Bronchial epithelial cell (primary cell): ENCODE results near the genes GHRHR and ITPRID1.

DNA sequence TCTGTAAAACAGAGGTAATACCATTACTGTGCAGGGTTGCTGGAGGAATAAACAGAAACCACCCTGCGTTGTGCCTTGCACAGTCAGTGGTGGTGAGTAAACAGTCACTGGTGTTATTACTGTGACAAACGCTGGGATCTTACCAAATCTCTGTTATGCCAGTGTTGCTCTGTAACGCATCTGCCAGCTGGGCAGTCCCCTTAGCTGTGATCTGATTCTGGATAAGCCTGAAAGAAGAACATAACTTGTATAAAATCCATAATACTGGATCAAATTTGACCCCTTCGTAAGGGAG, 49.4 kb downstream of the NOD1 start:
- RRBS, 2 experiments: no CpG with 5 or more reads among the region's 4 CpGs

DNA sequence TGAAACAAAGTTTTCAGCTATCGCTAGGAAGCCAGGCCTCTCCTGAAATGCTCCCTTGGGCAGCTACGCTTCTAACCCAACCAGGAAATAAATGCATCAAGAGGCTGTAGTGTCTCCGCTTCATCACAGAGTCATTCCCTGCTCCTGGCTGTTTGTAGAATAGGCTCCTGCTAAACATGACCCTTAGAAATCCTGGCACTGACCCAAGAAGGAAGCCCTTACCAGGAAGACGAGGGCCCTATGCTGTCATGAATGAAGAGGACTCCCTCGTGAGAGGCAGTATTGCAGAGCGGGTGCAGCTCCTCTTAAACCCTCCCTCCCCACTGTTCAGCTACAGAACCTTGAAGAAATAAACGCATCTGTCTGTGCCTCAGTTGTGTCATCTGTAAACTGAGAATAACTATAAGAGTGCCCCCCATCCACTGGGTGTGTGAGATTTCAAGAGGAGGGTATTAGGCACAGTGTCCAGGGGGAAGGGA, 48.2 kb downstream of the NOD1 start:
- RRBS, 2 experiments: no CpG with 5 or more reads among the region's 7 CpGs

DNA sequence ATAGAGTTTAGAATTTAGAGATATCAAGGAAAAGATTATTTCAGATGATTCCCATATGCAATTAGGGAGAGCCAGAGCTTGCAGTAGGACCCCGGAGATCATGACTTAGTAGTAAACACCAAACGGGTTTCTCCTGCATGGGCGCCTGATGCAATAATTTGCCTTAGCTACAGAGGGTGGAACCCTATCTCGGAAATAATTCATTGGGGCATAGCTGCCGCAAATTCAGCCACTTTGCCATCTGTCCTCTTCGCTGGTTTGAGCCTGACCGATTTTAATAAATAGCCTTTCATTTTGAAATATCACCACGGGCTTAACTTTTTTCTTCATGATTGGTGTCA, 1.3 kb downstream of the GARS1 start:
- RRBS, 2 experiments: no CpG with 5 or more reads among the region's 8 CpGs

DNA sequence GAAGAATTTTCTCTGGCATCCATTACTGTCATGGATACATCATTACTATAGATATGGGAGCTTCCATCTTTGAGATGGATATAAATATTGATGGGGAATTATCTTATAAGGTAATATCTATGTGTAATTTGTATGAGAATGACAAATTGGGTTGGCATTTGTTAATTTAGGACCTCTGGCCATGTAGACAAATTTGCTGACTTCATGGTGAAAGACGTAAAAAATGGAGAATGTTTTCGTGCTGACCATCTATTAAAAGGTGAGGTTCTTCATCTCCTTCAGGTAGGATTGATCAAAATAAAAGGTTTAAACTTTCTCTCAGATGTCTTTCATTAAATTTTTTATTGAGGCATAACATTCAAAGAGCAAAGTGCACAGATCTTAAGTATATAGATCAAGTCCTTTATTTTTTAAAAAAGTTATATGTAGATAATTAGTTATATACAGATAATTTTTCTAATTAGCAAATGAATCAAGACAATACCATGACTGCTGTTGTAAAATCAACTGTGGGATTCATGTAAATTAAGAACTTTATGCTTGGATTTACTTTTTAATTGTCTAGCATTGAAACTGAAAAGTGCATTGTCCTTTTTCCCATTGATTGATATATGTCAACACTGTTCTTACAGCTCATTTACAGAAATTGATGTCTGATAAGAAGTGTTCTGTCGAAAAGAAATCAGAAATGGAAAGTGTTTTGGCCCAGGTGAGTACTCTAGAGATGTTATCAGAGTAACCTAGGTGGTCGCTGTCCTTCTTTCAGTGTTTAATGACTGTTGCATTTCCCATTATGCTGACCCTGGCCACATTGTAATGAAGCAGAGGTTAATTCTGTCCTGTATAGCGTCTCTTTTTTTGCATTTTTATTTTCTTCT, 8.4 kb downstream of the GARS1 start:
- RRBS, 2 experiments: no CpG with 5 or more reads among the region's 5 CpGs

GRCh38 chr7:30726545-30727975, 24.9 kb upstream of the INMT start:
- RRBS, 2 experiments: no CpG with 5 or more reads among the region's 12 CpGs

DNA sequence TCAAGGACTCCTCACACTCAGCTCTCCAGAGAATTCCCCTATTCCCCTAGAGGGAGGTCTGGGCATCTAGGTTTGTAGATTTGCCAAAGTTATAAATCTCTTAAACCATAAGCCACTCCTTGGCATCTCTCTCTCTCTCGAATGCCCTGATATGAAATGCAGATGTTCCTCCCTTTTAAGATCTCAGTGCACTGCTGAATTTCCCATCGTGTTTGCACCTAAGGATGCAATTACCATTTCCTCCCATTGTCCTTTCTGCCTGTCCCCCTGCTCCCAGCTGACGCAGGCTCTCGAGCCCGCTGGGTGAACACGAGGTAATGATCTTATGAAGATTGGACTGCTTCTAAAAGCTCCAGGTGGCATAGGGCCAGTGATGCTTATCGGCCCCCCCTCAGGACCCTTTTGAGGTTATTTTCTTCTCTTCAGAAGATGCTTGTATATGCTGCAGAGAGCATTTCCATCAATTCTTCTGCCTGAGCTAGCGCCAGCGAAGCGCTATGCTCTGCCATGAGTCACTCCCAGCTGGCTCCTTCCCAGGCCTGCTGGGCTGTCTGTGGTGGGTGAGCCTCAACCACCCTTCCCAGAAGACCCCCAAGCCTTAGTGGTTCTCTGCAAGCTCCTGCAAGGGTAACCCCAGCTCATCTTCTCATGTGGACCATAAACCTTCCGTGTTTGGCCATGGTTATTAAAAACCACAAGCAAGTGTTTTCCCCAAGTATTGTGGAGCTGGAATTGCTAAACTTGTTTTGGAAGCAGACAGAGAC, 41.6 kb upstream of the AQP1 start:
- RRBS, 2 experiments: no CpG with 5 or more reads among the region's 11 CpGs

- RRBS, 2 experiments: no CpG with 5 or more reads among the region's 10 CpGs
These were observed 13.4 kb upstream of the AQP1 start for GRCh38 chr7:30898298-30898599.

DNA sequence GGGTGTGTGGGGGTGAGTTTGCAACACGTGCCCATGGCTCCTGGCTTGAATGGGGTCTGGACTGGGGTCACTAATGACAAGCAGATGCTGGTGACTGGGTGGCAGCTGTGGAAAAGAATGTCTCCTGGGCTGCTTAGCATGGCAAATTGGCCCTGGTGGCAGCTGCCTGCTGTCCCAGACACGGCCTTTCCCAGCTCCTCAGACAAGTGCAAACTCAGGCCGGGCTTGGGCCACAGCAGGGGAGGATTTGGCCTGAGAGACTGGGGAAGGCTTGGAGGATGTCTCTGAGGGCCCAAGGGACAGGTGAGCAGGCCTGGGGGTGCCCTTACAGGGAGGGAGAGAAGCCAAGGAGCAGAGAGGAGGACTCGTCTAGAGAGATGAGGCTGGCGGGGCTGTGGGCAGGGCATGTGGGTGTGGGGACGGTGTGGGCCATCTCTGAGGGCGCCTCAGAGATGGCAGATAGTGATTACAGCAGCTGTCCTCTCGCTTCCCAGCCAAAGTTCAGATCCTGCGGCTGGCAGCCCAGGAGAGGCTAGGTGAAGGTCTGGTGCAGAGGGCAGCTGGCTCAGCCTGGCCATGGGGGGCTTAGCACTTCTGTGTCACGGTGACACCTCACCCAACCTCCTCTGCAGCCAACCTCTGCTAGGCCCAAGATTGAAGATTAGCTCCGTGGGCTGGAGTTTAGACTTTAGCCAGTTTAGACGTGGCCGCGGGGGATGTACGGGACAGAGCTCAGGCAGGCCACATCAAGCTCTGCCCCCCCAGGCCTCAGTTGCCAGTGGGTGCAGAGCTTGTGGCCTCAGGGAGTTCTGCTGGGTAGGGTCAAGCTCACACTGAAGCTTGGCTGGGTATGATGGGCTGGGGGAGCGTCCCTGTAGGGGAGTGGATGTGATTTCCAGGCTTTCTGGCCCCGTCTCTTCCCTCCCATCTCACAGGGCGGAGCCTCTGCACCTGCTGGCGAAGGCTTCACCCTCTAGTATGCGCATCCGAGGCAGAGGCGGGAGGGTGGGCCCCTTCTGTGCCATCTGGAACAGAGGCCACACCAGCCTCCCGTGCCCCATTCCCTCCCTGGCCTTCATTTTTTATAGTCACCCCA, 1.8 kb downstream of the AQP1 start:
- RRBS, 2 experiments: no CpG with 5 or more reads among the region's 23 CpGs

- RRBS, 2 experiments: no CpG with 5 or more reads among the region's 8 CpGs
These were observed 2.5 kb downstream of the AQP1 start for GRCh38 chr7:30914185-30914512.

DNA sequence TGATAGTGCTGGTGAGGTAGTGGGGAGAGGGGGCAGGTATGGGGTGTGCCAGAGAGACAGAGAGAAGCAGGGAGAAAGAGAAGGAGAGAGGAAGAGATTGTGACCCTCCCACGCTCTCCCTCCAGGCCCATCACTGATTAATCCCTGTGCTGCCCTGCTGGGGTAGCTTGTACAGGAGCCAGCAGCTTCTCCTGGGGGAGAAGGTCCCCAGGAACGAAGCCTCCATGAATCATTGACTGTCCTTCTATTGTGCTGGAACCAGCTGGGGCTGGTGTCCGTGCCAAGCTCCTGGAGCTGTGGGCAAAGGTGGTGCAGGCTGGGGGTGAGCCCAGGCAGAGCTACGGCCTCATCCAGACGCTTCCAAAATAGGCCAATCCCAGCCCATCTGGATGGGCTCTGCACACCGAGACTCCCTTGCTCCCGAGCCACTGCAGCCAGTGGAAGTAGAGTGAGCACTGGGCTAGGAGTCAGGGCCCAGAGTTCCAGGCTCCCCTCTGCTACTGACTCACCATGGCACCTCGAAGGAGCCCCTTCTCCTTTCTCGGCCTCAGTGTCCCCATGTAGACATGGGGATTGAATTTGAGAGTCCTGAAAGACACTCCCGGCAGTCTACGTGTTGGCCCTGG, 21.0 kb downstream of the AQP1 start:
- RRBS, 2 experiments: no CpG with 5 or more reads among the region's 11 CpGs

DNA sequence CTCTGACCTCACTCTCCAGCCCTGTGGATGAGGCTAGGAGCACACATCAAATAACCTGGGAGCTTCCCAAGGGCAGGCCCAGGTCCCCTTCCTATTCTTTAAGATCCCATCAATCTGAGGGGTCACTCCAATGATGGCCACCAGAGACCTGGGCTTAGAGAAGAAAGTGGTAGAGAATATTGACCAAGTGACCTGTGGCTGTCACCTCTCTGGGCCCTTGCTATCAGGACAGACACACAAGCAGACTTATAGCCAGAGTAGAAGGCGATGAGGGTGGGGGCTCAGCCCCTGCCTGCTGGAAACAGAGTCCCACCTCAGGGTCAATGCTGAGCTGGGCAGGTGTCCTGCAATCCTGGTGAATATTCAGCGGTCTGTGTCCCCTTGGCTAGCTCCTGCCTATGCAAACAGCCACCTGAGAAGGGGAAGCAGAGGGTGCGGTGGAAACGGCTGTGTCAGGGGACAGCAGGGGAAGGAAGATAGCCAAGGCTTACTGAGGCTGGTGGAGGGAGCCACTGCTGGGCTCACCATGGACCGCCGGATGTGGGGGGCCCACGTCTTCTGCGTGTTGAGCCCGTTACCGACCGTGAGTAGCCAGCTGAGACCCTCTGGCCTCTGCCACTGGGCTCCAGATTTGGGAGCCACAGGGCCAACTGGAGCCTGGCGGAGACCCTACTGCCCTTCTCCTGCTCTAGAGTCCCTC, at the start of gene GHRHR:
Gene GHRHR (plus strand): TSS at position 411 of the 700 bp plus-strand sequence.
- RRBS, 2 experiments: no CpG with 5 or more reads among the region's 12 CpGs

DNA sequence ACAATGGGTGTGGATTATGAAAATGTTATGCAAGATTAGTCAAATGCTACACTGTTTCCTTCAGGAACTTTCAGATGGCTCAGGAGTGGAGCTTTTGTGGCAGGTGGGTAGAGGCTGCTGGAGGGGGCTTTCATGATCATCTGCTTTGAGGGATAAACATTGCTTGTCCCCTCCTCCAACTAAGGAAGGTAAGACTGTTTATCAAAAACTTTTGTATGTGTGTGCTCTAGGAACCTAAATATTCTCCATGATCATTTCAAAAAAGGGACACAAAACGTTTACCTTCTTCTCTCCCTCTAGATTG, at the start of gene ITPRID1:
Gene ITPRID1 (plus strand): TSS at position 73 of the 304 bp plus-strand sequence.
- RRBS, 2 experiments: no CpG with 5 or more reads among the region's 1 CpG

DNA sequence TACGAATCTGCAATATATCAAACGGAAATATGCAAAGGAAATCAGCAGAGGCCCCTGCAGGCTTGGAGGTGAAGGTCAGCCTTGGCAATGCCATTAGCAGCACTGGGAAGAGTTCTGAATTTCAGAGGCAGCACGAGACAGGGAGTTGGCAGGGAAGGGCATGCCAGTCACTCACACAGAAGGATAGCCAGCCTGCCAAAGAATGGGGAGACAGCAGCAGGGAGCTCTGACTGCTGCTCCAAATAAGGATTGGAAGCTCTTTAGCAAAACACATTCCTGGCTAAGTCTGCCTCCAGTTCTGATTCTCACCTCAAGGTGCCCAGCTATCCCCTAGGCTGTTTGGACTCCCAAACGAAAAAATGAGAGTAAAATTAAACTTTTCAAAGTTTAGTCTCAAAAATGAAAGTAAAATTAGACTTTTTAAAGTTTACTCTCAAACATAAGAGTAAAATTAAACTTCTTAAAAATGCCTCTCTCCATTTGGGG, 188.0 kb downstream of the PDE1C start:
- RRBS, 2 experiments: no CpG with 5 or more reads among the region's 4 CpGs

DNA sequence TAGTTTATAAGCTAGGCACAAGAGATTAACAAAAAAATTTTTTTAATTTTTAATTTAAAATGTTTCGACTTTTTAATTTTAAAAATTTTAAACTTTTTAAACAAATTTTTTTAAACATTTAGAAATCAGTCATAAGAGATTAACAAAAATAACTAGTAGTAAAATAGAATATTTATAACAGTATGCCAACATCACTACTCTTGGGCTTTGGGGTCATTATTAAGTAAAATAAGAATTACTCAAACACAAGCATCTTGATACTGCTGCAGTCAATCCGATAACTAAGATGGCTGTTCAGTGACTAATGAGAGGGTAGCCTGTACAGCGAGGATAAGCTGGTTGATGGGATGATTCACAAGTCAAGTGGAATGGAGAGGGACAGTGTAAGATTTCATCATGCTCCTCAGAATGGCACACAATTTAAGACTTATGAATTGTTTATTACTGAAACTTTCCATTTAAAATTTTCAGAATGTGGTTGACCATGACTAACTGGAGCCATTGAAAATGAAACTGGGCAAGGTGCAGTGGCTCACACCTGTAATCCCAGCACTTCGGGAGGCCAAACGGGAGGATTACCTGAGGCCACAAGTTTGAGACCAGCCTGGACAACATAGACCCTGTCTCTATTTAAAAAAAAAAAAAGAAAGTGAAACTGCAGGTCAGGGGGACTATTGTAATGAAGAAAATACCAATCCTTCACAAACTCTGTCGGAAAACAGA, 11.0 kb downstream of the AVL9 start:
- RRBS, 2 experiments: no CpG with 5 or more reads among the region's 6 CpGs

DNA sequence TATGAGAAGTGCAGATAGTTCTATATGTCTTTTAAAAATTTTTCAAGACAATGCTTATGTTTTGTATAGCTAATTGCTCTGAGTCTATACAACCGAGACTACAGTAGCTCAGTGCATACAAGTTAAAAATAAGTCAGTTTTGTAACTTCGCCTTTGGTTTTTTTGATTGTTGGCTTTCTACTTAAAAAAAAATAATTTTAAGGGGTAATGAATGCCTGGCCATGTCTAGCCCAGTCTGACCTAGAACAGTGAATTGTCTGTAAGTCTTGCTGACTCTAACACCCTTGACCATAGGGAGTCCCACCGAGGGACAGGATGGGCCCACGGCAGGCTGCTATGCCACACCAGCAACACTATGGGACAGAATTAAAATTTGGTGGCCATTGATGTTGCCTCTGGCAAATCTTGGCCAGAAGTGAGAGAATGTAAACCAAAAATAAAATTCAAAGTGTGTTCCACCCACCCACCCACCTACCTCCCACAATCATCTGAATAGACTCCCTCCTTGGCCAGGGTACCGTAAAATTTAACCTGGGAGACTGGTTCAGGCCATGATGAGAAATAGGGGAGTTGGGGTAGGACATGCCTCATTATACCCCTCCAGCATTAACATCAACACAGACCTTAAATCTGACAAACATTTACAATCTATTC, 32.2 kb downstream of the AVL9 start:
- RRBS, 2 experiments: no CpG with 5 or more reads among the region's 5 CpGs

DNA sequence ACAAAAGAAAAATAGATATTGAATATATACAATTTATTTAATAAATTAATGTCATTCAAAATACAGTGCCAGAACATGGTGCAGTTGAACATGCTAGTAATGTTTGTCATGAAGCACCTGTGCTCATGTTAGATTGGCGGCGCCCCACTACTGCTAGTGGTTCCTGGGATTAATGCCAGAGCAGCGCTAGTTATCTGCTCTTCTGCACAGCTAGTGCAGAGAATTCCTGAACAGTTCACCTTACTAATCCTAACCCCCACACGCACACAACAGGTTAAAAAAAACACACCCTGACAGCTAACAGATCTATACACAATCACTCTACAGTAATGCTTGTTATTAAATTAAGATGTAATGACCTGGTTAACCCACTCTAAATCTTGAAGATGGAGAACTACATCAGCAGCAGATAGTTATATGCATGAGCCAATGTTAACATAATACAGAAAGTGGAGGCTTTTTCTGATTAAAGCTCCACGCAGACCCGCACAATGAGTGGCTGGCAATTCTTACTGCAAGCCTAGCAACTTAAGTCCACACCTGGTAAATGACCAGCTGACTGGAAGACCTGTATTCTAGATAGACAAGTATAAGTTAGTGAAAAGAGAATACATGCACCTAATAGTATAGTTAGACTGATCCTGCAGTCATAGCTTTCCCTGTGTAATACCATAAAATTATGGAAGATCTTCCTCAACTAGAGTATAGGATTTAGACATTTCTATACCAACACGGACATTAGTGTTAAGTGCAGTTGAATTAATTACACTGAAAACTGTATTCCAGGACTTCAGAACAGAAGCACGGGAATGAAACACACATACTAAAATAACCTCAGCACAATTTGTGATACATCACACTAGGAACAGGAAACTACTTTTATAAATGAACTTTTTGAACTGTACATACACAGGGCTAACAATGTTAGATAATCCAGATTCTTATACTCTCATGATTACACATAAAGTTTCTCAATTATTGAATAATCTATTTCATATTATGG, 23.1 kb downstream of the KBTBD2 start:
- RRBS, 2 experiments: no CpG with 5 or more reads among the region's 8 CpGs

DNA sequence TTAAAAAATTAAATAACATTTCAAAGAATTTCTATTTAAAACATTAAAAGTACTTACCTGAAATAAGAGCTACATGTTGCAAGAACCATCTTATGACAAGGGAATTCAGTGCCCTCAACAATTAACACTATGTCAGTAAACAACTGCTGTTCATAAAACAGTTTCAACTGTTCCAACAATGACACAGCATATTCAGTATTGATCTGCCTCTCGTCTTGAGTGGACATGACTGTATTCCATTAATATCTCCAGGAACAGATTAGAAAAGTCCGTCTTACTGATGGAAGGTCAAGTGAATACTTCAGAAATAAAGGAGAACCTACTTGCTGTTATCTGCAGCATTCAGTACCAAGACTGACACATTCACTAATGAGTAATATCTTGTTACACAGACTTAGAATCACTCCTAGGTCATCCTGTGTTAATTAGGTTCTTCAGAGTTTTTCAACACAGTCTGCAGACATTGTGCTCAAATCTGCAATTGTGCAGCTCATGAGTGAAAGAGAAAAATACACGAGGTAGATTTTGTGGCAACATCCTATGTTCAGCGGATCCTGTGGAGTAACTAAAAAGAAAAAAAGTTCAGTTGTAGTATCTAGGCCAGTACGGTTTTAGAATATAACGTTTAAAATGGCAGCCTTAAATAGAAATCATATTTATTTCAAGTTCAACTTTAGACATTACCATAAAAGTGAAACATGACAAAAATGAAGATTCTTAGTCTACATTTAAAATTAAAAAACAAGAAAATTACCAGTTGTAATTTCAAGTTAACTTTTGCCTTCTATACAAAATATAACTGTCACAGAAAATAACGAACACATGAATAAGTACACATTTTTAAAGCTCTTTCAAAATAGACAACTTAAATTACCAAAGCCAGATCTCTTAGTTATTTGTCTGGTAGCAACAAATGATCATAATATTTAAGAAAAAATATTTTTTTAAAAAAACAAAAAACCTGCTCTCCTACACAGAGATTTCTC, 11.9 kb downstream of the KBTBD2 start:
- RRBS, 2 experiments: no CpG with 5 or more reads among the region's 7 CpGs

GRCh38 chr7:33050494-33050776, 12.1 kb downstream of the NT5C3A start:
- RRBS, 2 experiments: no CpG with 5 or more reads among the region's 1 CpG

DNA sequence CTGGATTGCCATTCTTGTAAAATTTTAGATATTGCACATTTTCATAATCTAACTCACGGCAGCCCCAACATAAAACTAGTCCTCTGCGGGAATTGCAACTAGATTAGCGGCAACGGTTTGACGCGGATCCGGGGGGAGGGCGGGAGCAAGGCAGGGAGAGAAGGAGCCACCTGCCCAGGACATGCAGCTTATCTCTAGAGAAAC, 633 bp downstream of the NT5C3A start:
- RRBS, 2 experiments: no CpG with 5 or more reads among the region's 8 CpGs

DNA sequence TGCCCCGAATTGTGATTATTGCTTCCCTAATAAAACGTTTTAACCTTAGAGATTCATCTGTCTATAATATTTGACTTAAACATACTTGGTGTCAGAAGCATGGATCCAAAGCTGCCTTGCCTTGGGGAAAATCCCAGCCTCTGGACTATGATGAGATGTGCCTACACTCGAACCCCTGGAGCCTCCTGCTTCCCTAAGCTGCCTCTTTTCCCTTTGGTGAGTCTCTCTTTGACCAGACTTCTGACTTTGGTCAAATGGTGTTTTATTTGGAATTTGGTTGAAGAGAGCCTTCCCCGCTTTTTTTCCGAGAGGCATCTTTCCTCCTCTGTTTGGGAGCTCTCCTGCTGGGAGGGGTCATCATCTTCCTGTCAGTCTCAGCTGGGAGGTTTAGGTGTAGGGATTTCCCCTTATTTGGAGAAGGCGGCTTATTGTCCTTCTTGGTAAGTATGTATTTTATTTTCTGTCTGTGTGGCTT, 5.4 kb upstream of the RP9 start:
- RRBS, 2 experiments: no CpG with 5 or more reads among the region's 6 CpGs